RPMI7951 (cell line): Measurements from ENCODE around the genes CYP27A1 and STK16.

- RAMPAGE, long total RNA = no peak
Measured at GRCh38 chr2:218781432-218782231, at the start of gene CYP27A1. Gene CYP27A1 (plus strand): TSS chr2:218782147.

DNA sequence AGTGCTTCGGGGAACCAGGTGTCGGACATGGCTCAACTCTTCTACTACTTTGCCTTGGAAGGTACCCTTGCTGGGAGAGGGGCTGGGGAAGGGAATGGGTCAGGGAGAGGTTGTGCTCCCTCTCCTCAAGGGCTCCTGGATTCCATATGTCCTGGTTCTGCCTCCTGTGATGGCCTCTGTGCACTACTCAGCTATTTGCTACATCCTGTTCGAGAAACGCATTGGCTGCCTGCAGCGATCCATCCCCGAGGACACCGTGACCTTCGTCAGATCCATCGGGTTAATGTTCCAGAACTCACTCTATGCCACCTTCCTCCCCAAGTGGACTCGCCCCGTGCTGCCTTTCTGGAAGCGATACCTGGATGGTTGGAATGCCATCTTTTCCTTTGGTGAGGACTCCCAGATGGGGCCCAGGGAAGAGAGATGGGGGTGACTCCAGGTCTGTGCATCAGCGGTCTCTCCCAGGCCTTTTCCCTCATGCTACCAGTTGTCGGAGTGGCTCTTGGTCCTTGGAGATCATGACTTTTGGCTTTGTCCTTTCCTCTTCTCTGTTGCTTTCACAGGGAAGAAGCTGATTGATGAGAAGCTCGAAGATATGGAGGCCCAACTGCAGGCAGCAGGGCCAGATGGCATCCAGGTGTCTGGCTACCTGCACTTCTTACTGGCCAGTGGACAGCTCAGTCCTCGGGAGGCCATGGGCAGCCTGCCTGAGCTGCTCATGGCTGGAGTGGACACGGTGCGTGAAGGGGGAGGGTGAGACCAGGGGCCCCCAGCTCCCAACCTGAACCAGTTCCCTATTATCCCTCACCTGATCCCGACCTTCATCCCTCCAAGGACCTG is 30.6 kb downstream of the CYP27A1 start:
- RAMPAGE, long total RNA = no peak

DNA sequence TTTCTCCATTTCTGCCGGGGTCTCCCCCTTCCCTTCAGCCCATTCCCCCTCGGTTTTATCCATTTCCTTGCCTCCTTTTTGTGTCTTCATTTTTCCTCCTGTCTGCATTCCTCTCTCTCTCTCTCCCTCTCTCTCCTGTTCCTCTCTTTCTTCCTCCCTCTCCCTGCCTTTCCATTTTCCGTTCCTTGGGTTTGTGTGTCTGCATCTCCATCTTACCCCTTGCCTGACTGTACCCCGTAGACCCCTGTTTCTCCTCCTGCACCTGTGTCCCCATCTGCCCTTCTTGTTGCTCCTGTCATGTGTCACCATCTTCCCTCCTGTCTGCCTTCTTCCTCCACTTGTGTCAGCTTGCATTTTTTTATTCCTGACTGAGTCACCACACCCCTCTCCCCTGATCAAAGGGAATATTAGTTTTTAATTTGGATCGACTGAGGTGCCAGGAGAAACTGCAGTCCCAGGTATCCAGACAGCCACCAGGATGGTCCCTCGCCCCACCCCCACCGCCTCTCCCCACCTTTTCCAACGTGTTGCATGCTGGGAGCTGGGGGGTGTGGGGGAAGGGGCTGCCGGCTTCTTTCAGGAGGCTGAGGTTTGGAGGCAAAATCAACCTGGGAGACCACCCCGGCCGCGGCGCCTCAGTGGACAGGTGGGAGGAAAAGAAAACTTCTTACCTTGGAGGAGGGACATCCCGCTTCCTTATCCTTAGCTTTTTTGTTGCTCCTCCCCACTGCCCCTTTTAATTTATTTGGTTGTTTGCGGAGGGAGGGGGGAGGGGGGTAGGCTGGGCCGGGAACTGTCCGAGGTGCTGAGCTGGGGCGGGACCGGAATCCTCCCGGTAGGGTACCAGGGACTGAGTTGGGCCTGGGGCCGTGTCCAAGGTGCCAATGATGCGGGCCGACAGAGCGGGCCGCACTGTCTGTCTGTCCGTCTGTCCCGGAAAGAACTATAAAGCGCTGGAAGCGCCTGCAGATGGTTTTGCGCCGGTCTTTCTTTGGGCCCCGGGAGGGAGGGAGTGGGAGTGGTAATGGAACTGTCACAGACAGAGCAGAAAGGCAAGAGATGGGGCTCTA is 2.1 kb downstream of the CDK5R2 start:
- RAMPAGE, long total RNA = no peak

DNA sequence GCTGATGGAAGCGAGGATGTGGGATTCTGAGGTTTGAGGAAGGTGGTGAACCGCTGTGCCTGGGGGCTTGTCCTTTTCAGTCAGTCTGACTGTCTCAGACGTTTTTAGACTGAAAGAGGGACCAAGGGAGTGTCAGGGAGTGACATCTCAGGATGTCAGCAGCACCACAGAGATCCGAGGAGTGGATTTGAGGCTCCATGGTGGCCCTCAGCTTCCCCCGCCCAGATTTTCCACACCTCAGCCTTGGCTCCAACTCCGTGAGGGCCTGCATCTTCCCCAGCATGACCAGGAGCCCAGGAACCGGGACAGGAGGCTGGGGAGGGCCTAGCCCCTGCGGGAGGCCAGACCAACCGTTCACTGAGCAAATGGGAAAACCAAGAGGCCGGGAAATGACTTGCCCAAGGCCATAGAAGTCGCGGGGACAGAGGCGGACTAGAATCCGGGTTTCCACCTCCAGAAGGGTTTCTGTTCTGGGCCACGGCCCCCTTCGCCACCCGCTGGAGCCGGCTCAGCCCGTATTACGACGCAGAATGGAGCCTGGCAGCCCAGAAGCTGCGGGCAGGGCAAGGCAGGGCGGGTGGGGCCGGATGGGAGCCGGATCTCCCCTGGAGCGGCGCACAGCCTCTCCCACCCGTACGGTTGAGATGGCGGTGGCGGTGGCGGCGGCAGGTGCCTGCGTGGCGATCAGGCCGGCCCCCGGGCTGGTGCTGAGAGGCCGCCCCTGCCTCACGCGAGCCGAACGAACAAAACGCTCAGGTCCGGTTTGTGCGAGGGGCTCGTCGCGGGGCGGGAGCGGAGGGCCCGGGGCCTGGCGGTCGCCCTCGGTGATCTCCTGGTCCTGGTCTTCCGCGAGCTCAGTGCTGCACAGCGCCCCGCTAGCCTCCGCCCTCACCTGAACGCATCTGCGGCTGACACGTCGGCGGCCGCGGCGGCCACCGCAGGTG is 8.0 kb upstream of the CRYBA2 start:
- RAMPAGE, long total RNA = no peak

DNA sequence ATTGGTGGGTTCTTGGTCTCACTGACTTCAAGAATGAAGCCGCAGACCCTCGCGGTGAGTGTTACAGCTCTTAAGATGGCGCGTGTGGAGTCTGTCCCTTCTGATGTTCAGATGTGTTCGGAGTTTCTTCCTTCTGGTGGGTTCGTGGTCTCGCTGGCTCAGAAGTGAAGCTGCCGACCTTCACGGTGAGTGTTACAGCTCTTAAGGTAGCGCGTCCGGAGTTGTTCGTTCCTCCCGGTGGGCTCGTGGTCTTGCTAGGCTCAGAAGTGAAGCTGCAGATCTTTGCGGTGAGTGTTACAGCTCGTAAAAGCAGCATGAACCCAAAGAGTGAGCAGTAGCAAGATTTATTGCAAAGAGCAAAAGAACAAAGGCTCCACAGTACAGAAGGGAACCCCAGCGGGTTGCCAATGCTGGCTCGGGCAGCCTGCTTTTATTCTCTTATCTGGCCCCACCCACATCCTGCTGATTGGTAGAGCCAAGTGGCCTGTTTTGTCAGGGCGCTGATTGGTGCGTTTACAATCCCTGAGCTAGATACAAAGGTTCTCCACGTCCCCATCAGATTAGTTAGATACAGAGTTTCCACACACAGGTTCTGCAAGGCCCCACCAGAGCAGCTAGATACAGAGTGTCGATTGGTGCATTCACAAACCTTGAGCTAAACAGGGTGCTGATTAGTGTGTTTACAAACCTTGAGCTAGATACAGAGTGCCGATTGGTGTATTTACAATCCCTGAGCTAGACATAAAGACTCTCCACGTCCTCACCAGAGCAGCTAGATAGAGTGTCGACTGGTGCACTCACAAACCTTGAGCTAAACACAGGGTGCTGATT is 5.9 kb upstream of the ZFAND2B start:
- RAMPAGE, long total RNA = no peak

- RAMPAGE, long total RNA = start-site peak on the plus strand at chr2:219245489-219245511, 41 and 15 reads in 2 replicates
Measured at GRCh38 chr2:219245288-219246598, at the start of gene STK16. Gene STK16 (plus strand): TSS chr2:219245479.

GRCh38 chr2:219277656-219278656 is 1.2 kb upstream of the DNAJB2 start:
- RAMPAGE, long total RNA = no peak

DNA sequence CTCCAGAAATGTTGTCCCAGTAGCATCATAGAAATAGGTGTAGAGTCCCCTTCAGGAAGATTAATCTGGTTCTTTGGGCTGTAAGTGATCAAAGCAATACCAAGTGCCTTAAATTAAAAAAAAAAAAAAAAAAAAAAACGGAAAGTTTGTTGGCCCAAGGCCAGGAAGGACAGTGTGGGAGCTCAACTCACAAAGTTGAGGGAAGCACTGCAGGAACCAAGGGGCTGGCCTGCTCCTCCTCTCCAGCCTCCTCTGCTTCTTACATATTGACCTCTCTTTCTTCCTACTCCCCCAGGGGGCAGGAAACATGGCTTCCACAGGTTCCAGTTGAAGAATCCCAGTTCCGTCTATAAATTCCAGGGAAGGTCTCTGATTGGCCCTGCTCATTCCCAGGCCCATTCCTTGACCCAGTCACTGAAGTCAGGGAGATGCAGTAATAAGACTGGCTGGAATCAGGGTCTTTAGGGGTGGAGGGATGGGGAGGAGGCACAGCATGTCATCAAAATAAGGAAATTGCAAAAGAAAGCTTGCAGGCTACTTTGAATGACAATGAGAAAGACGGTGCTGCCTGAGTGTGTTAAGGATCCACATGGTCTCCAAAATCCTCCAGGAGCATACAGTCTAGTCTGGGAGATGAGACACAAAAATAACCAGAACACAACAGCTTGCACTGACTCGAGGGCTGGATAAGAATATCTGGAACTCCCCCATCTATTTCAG is 2.1 kb upstream of the DES start:
- RAMPAGE, long total RNA = no peak

DNA sequence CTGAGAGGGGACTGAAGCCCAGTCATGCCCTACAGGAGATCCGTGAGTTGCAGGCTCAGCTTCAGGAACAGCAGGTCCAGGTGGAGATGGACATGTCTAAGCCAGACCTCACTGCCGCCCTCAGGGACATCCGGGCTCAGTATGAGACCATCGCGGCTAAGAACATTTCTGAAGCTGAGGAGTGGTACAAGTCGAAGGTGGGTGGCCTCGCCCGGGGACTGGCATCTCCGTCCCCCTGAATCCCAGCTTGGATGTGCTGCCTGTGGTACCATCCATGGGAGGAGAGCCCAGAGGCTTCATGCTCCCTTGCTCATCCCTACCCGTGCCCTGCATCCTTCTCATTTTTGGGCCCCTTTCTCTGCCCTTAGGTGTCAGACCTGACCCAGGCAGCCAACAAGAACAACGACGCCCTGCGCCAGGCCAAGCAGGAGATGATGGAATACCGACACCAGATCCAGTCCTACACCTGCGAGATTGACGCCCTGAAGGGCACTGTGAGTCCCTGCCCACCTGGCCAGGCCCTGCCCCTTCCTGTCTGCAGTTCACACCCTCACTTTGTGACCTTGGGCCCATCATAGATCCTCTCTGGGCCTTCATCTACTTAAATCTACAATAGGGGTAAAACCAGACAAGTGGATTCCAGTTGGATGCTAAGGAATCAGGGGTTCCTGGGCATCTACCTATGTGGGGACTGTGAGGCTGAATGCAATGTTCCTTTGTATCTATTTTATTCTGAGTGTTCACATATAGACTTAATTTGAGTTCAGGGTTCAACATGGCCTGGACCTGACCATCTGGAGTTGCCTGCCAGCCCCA is 2.5 kb downstream of the DES start:
- RAMPAGE, long total RNA = no peak

GRCh38 chr2:219435012-219435627 is 477 bp downstream of the SPEG start:
- RAMPAGE, long total RNA = no peak

DNA sequence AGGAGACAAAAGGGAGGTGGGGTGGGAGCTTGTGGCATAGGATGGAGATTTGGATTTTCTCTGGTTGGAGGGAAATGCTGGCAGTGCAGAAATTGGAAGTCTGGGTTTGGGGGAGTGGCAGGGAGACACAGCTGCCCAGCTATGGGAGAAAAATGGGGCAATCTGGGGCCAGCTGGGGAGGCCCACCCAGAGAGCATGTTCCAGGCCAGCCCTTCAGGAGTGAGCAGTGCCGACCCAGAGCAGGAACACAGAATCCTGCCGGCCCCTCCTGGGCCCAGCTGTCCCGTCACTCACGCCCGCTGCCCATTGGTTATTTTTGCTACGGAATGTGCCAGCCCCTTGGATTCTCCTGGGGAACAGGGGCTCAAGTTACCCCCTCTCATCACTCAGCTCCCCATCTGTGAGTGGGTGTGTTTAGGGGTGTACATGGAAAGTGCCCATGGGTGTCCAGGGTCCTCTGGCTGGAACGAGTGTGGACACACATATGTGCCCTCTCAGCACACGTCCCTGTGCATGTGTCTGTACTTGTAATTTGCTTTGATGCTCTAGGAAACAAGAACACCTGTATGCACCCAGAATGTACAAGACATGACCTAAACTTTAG is 4.9 kb downstream of the SPEG start:
- RAMPAGE, long total RNA = no peak

DNA sequence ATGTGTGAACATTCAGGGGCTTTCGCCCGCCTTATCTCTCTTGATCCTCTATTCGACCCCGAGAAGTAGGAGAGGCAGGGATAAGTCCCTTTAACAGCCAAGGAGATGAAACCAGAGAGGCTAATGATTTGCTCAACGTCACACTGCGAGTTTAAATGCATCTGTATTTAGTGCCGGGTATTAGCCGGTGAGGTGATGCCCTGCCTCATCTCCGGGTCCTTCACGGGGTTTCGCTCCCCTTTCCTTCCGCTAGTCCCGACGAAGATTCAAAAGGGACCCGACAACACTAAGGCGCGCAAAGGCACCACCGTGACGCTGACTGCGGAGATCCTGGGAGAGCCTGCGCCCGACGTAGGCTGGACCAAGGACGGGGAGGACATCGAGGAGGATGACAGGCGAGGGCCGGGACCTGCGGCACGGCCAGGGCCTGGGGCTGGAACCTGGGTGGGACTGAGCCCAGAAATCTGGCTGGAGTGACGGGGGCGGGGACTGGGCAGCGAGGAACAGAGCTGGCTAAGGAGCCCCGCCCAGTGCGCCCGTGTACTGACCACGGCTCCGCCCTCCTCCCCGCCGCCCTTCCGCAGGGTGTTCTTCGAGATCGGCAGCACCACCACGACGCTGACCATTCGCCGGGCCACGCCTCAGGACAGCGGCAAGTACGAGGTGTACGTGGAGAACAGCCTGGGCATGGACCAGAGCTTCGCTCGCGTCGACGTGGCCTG is 1.1 kb upstream of the GMPPA start:
- RAMPAGE, long total RNA = no peak

DNA sequence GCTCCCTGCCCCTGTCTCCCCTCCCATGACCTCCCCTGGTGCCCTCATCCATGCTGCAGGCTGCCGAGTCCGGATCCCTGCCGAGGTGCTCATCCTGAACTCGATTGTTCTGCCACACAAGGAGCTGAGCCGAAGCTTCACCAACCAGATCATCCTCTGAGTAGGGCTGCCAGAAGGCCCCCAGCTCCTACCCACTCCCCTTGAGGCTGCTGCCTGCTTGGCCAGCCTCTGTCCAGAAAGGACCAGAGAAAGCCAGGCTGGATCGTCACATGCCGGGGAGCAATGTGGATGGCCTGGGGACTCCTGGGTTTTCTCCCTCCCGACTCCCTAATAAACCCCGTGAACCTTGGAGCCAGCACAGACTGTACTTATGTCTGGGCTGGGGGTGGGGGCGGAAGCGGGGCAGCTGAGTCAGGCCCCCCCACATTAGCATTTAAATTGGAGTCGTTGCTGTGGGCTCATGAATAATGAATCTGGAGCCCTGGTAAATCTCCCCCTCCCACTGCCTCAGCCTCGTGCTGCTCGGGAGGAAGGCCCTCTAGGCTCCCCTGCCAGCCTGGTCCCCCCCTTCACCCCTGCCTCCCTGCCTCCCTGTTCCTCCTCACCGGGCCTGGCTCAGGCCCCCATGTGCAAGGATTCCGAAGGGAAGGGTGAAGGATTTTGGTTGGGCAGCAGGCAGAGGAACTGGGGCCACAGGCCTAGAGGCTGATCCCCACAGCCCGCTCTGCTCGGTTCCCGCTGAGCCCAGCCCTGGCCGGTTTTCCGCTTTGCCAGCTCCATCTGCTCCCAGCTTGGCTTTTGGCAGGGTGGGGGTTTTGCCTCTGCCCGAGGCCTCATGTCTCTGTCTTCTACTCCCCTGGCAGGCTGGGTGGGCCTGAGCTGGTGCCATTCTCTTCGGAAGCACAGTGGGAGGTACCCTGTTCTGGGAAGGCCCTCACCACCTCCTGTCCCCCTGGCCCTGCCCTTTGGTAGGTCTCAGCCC is 7.4 kb upstream of the ASIC4 start:
- RAMPAGE, long total RNA = no peak

- RAMPAGE, long total RNA = no peak
Measured at GRCh38 chr2:219551298-219551865, 7.6 kb downstream of the TMEM198 start.

DNA sequence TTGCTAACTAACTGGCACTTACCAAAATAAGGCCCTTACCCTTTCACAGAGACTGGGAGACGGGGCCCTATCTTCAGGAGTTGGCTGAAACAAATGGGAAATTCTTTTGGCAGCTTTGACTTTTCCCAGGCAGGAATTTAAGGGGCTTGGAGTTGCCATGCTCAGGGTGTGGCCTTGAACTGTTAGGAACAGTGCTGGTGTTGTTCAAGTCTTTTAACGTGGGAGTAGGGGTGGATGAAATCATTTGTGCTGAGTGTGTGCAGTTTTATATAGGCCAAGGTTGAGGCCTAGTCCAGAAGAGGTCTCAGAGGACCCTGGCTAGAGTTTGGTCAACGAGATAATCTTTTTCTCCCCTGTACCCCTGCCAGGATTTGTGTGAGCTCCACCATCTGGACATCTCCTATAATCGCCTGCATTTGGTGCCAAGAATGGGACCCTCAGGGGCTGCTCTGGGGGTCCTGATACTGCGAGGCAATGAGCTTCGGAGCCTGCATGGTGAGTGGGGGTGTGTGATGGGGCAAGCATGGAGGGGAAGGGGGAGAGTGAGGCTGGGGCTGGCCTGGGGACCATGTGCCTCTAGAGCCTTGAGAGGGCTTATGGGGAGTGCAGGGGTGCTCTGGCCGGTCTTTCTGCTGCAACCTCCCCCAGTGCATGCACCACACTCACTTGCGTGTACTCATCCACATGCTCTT is 7.7 kb downstream of the STK11IP start:
- RAMPAGE, long total RNA = no peak

DNA sequence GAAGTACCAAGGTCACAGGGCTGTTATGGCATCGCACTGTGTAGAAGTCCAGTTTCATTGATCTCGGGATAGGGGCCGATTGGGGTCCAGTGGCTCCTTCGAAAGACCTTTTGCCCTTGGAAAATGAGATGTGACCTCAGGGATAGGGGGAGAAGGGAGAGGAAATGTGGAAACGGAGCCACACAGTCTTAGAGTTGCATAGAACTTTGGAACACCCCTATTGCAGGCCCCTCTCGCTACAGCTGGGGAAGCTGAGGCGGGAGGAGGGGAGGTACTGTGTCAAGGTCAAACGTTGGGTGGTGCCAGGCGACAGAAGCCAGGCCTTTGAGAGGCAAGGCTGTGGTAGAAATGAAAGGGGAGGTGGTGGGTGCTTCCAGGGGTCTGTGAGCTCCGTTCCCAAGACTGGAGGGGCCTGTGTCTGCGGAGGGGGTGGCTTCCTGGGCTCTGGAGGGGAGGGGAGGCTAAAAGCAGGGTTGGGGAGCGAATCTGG is 507 bp upstream of the SLC4A3 start:
- RAMPAGE, long total RNA = no peak

GRCh38 chr2:219688787-219689588 is 61.6 kb downstream of the SLC4A3 start:
- RAMPAGE, long total RNA = no peak

GRCh38 chr2:221570780-221571482 is 1.2 kb downstream of the EPHA4 start:
- RAMPAGE, long total RNA = no peak

DNA sequence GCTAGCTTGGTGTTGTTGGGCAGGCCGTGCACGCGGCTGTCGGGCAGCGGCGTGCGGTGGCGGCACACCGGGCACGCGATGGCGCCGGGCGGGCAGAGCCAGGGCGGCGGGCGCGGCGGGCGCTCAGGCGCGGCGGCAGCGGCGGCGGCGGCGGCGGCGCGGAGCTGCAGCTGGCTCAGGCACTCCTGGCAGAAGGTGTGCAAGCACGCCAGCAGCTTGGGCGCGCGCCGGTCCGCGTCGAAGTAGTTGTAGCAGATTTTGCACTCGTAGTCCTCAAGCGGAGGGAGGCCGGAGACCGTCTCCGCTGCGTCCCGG is 366 bp downstream of the ENSG00000288658 start:
- RAMPAGE, long total RNA = no peak

GRCh38 chr2:222423405-222423795 is 943 bp upstream of the SGPP2 start:
- RAMPAGE, long total RNA = no peak